ENCODE measurements around a stretch of chr5.

- PRO-cap, 2 experiments: no peak in any of the 2 experiments
Observed at GRCh38 chr5:72517784-72518450, 10.7 kb upstream of the ZNF366 start.

DNA sequence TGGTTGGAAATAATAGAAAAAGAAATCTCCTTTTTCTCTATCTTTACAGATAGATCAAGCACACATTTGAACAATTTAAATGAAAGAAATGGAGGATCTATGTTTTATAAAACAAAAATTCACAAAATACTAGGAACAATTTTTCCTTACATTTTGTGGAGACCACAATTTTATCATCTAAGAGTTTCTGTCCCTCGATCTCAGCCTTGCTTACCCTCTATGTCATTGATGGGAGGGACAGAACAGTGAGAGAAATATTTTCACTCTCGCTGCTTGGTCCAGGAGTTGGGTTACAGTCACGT, 111.3 kb upstream of the ZNF366 start:
- PRO-cap, 2 experiments: no peak in any of the 2 experiments

- PRO-cap, 2 experiments: no peak in any of the 2 experiments
Observed at GRCh38 chr5:72817015-72817697, 695 bp downstream of the TNPO1 start.

DNA sequence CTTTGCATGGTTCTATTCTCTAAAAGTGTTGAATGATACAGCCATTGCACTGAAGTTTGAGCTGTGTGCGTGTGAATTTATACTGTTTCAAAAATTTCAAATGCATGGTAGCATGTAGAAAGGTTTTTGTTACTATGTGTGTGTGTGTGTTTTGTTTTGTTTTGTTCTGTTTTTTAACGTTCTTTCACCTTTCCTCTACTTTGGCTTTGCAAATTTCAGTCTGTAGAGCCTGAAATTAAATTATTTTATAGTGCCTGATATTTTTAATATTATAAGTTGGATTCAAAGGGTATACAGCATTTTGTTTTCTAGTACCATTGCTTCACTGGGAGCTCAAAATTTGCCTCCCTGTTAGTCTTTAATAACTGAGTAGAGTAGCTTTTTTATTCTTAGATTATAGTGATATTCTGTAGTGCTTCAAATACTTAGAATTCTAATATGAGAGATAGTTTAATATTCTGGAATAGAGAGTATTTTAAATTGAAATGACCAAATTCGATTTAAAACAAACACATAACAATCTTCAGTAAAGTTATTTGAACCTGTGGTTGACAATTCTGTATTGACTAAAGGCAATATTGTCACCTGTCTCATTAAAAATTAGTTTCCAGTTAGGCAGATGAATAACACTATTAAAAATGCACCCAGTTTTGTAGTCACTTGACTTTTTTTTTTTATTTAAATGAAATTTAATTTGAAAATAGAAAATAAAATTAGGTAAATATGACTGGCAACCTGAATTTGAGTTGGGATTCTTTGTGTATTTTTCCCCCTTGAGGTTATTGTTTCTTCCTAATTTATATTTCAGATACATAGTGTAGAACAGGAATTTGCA, 45.0 kb upstream of the FCHO2 start:
- PRO-cap, 2 experiments: no peak in any of the 2 experiments

DNA sequence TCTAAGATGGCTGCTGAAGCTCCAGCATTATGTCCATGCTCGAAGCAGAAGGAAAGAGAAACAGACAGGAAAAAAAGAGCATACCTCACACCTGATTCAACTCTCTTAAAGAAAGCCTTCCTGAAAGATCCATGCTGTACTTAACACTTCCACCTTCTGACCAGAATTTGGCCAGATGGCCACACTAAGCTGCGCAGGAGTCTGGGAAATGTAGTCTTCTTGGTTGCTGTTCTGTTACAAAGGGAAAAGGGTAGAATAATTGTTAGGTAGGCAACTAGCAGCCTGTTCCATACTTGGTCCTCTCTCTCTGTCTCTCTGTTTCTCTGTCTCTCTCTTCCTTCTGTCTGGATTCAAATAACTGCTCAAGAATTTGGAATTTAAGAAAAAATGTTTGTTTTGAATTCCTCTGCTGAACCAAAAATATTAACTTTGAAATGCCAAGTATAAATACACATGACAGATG, 16.0 kb downstream of the TMEM174 start:
- PRO-cap, 2 experiments: no peak in any of the 2 experiments

DNA sequence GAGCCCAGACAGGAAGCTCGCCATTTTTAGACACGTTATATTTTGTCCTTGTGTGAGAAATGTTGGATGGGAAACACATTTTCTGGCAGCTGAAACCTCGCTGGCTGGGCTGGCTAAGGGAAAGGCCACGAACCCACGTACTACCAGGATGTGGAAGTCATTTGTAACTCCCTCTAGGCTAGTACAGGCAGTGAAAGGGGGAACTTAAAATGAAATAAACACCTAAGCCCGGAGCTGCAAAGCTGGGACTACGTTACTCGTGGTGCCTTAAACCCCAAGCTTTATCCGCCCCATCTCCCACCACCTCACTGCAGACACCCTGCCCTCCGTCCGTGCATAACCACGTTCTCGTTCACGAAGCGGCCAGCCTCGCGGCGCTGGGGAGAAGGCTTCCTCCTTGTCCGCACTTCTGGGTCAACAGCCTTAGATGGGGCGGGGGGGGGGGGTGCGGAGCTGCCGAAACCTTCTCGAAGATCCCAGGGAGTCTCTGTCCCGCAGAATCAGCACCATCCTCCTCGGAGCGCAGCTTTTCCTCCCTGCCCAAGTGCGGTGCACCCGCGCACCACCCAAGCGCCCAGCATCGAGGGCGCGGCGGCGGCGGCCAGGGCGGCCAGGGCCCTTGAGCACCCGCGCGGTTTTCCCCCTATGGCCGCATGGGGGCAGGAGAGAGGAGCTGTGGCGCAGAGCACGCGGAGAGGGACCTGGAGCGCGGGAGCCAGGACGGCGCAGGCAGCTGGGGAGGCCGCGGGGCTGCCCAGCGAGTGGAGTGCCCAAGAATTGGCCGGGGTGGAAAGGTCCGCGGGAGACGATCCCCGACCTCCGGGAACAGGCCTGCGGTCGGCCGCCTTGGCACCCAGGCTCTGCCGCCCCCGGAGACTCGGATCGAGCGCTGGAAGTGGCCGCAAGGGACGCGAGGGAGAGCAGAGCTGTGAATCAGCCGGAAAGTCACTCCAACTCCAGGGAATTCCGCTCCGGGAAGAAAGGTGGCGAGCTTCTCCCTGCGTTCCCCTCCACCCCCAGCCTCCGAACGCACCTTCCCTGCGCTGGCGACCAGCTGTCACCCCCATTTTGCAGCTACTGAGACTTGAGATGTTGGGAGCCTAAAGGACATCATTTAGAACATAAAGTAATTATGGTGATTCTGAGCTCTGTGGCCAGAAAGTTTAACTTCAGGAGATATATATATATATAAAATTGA, 43.0 kb downstream of the TMEM174 start:
- PRO-cap, 2 experiments: no peak in any of the 2 experiments

GRCh38 chr5:73281351-73281818, 108.4 kb downstream of the TMEM174 start:
- PRO-cap, 2 experiments: no peak in any of the 2 experiments

GRCh38 chr5:73436799-73437995, 11.4 kb downstream of the FOXD1 start:
- PRO-cap, 2 experiments: no peak in any of the 2 experiments

DNA sequence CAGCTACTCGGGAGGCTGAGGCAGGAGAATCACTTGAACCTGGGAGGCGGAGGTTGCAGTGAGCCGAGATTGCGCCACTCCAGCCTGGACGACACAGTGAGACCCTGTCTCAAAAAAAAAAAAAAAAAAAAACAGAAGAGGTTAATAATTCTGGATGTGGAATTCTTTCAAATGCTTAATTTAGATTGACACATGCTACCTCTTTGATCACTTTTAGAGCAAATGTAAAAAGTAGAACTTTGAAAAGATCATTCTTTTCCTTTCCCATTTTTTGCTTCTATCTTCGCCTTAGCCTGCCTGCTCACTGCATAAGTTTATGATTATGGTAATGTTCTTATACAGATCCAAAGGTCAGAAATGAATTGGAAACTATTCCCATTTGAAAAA, 3.8 kb downstream of the BTF3 start:
- PRO-cap, 2 experiments: no peak in any of the 2 experiments

- PRO-cap, 2 experiments: no peak in any of the 2 experiments
Observed at GRCh38 chr5:73513963-73514308, 15.7 kb downstream of the BTF3 start.

DNA sequence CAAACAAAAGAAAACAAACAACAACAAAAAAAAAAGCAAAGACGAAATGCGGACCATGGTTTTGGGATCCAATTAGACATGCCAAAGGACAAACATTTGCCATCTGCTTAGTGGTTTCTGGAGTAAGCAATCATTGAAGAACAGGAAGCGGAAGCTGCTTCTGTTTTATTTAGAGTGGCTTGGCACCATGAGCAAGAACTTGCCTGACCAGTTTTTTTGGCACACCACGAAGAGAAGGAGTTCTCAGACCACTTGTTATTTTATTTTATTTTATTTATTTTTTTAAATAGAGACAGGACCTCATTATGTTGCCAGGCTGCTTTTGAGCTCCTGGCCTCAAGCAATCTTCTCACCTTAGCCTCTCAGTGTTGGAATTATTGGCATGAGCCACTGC, 17.0 kb downstream of the BTF3 start:
- PRO-cap, 2 experiments: no peak in any of the 2 experiments

- PRO-cap, 2 experiments: no peak in any of the 2 experiments
Observed at GRCh38 chr5:73555164-73555605, 10.3 kb downstream of the ANKRA2 start.

GRCh38 chr5:73856847-73857531, 231.0 kb downstream of the ARHGEF28 start:
- PRO-cap, 2 experiments: peak in 2 of 2 experiments; most common plus-strand start chr5:73857148 (in 1); most common minus-strand start chr5:73857167 (in 2)

GRCh38 chr5:74185758-74185996, 454.9 kb downstream of the ENC1 start:
- PRO-cap, 2 experiments: no peak in any of the 2 experiments

GRCh38 chr5:74275852-74276084, 364.8 kb downstream of the ENC1 start:
- PRO-cap, 2 experiments: no peak in any of the 2 experiments

DNA sequence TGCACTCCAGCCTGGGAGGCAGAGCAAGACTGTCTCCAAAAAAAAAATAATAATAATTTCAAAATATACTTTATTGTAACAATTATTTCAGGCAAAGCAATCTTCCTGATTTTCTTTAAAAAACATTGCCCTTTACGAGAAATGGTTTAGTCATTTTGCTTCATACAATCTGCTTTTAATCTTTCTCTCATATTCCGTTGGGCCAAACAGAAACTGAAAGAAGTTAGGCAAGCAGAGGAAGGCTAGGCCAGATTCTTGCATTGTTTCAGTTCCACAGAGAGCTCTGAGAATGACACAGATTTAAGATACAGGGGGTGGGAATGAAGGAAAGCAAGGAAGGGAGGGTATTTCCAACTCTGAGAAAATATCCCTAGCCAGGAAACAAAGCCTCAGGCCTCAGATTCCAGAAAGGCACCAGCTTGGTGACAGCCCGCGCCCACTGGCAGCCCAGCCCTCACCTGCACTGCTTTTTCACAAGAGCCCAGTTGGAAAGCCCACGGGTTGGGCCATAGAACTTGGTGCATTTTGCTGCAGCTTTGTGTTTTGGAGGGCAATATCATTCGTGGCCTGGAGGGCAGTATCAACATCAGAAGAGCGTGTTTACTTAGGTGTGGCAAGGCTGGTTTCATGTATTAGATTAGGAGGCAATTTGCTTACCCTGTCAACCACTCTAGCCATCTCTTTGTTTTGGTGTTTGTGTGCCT, 63.6 kb downstream of the ENC1 start:
- PRO-cap, 2 experiments: no peak in any of the 2 experiments

DNA sequence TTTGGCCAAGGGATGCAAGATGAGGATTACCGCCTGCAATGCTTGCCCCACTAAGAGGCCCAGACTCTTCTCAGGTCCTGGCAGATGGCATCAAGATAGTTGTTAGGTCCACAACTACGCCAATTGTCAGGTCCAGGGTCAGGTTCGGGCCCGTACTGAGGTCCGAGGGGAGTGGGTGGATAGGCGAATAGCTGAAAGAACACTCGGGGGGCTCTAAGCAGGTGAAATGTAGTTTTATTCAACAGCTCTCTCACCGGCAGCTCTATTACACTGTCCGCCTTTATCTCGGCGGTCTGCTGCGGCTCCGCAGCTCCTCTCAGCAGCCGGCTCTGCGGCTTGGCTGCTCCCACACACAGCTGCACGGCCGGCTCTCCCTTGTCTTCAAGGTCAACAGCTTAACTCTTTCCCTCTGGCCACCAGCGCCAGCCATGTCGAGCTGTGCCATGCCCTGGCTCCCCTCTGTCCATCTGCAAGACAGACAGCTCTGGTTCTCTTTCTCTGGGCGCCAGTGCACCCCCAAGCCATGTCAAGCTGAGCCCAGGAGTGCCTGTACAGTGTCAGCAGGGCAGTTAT, 24.1 kb downstream of the ENC1 start:
- PRO-cap, 2 experiments: no peak in any of the 2 experiments

DNA sequence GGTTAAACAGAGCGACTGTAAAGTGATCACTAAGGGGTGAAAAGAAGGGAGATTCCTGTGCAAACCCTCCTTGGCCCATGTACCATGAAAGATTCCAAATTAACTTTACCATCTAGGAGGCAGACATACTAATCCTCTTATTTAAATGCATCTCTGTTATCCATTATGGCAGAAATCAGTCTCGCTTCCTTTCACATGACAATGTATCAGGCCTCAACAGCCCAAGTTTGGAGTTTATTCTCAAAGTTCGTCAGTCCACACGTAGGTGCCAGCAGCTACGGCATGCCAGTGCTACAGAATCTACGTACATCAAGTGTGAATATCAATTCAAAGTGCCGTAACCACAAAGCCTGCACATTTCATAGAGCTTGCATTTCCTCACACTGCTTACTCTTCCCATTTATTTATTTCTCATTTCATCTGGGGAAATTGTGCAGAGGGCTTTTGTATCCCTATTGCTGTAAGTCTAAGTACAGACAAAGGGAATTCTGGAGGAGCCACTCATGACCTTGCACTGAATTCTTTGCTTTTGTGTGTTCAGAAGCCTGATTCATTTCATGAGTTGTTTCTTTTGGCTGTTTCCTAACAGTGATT, 10.1 kb downstream of the ENC1 start:
- PRO-cap, 2 experiments: no peak in any of the 2 experiments

- PRO-cap, 2 experiments: no peak in any of the 2 experiments
Observed at GRCh38 chr5:74634694-74635667, 5.5 kb downstream of the ENC1 start.

DNA sequence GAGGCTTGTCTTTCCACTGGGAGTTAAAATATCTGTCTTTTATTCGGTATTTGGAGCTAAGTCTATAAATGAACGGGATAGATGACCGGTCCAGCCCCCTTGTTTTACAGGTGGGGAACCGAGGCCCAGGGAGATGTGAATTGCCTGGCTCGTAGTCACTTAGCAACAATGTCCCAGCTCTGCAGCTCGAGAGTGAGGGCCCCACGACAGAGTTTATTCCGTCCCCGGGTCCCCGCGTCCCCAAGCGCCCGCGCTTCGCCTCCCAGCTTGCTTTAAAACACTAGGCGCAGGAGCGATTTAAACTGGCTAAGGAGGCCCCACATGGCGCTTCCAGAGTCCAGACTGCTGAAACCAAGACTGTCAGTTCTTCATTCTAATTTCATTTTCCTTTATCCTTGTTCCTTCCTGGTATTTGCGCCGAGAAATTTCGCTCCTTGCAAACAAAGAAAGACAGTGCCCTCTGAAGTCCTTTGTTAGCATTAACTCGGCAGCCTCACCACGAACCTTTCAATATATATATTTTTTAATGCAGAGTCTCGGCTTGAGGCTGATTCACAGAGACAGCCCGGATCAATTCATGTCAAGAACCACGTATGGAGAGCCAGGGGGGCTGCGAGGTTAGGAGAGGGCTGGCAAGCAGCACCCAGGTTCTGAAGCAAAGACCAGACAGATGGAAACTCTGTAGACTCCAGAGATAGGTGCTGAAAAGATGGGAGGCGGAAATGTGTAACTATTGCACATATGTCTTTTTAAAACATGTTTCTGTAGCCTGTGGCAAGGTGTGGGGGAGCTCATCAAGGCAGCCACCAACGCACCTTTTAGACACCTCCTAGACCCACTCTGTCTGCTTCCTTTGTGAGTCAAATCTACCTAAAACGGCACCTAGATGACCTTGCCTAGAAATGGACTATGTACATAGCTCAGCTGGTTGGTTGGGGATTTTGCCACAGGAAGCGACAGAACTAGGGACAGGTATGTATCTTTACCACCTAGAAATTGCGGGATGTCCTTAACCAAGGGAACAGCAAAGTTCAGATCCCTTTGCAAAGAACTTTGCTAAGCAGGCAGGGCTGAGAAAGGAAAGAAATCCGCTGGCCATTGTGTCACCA, 1.6 kb upstream of the ENC1 start:
- PRO-cap, 2 experiments: peak in 2 of 2 experiments; most common minus-strand start position 344 of the sequence (in 1)

All from Metastatic Liver Carcinoma in the Adrenal Gland (tissue), 2 donors.